HT1080 (cell line): ENCODE measurements around a stretch of chr1.

GRCh38 chr1:226637060-226637627, 88.6 kb downstream of the STUM start:
RAMPAGE:
- cytosol, long total RNA = no peak
- long total RNA = no peak
- nucleus, long total RNA = no peak

DNA sequence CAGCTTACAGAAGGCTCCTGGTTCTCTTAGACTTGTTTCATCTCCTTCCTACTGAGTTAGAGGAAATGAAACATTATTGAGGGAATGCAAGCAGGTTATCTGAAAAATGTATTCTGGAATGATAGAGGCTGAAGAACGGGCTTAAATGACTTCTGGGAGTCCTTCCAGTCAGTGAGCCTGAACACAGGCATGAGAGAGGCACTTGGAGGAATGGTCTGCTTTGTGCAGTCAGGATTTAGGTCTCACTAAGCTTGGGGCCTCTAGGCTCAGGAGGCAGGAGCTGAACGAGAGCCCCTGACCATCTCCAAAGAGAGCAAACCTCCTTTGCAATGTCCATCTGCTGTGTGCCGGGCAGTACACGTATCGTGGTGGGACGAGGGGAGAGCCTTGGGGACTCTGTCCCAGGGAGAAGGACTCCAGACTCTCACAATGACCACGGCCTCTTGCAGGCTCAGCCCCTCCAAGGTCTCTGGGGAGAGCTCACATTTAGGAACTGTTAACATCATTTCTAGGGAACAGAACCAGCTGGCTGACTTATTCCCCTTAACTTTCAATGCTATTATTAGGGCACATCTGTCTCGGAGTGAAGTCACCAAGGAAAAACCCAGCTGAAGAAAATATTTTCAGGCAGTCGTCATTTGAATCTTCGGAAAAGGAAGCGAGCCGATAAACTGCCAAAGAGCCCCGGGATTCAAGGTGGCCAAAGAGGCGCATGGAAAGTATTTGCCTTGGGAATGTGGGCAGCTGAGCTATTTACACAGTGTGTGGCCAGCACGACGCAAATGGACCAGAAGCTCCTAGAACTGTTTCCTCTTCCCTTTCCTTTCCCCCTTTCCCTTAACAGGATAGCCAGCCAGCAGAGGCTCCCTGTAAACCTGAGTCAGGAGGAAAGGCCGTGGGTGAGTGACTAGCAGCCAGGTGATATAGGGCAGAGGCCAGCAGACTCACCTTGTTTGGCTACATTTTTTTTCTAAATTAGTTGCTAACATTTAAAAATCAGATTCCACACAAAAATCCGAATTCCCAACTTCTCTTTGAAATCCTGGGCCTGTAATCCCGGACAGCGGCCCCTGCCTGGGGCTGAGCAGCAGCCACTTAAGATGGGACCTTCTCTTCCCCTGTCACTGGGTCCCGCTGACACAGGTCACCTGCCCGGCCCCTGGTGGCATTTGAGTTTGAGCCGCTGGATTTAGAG, 74.6 kb downstream of the ITPKB start:
RAMPAGE:
- cytosol, long total RNA = no peak
- long total RNA = no peak
- nucleus, long total RNA = no peak

GRCh38 chr1:226678479-226679208, 60.4 kb downstream of the ITPKB start:
RAMPAGE:
- cytosol, long total RNA = no peak
- long total RNA = no peak
- nucleus, long total RNA = no peak

DNA sequence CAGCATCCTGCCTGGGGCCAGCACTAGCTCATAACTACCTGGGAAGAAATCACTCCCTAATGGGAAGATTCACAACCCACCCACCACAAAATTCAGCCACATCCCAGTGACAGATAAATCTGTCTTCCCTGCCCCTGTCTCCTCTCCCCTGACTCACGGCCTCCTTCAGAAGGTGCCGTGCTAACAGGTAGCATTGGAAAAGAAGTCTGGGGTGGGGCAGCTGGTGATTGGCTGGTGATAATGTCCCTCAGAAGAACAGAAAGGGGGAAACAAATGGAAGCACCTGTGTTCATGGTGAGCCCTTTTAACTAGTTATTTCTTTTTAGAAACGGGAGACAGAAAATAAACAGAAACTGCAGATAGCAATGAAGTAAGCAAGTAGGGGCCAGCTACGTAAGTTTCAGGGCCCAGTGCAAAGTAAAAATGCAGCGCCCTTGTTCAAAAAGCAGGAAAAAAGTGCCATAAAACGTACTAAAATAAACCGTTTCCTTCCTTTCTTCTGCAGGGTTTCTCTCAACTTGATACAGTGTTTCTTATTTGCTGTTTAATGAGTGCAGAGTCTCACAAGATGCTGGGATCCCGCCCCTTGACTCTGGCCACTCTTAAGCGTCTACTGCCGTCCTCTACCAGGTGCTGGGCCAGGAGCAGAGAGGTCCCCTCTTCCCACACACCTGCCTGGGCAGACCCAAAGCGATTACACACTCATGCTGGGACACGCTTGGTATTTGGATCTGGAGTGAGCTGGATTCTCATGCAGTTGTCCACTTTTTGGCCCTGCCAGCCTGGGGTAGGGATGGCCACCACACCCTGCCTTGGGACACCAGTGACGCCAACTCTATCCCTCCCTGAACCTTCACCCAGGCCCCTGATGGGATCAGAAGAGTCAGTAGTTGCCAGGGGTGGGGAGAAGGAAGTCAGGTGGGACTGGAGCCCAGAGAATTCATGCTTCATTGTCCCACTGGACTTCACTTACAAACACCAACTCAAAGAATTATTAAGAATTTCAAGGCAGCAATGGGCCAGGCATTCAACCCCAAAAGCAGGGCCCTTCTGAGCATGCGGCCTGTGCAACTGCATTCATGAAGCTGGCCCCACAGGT, 28.8 kb downstream of the ITPKB start:
RAMPAGE:
- cytosol, long total RNA = no peak
- long total RNA = no peak
- nucleus, long total RNA = no peak

RAMPAGE:
- cytosol, long total RNA = no peak
- long total RNA = no peak
- nucleus, long total RNA = no peak
Measured at GRCh38 chr1:226722929-226723646, 16.0 kb downstream of the ITPKB start.

DNA sequence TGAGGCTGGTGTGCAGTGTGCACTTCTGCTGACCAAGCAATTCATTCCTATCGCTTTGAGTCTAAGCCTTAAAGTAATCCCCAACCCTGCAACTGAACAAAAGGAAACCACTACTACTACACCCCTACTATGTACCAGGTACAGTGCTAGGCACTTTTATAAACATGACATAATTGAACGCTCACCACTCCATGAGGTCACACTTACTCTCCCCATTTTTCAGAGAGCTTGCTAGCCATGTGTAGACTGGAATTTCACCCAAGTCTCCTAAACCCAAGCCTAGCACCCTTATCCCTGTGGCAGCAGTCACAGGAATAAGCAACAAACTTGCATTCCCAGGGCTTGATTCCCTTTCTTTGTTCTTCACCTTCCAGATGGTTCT, 10.5 kb downstream of the ITPKB start:
RAMPAGE:
- cytosol, long total RNA = no peak
- long total RNA = no peak
- nucleus, long total RNA = no peak

RAMPAGE:
- cytosol, long total RNA = no peak
- long total RNA = no peak
- nucleus, long total RNA = no peak
Measured at GRCh38 chr1:226729996-226730469, 9.0 kb downstream of the ITPKB start.

GRCh38 chr1:226731345-226731937, 7.6 kb downstream of the ITPKB start:
RAMPAGE:
- cytosol, long total RNA = no peak
- long total RNA = no peak
- nucleus, long total RNA = no peak

GRCh38 chr1:226733195-226733928, 5.7 kb downstream of the ITPKB start:
RAMPAGE:
- cytosol, long total RNA = no peak
- long total RNA = no peak
- nucleus, long total RNA = no peak

RAMPAGE:
- cytosol, long total RNA = no peak
- long total RNA = no peak
- nucleus, long total RNA = no peak
Measured at GRCh38 chr1:226735987-226737088, 2.7 kb downstream of the ITPKB start.

GRCh38 chr1:226798909-226799686, 60.0 kb upstream of the ITPKB start:
RAMPAGE:
- cytosol, long total RNA = no peak
- long total RNA = no peak
- nucleus, long total RNA = no peak

DNA sequence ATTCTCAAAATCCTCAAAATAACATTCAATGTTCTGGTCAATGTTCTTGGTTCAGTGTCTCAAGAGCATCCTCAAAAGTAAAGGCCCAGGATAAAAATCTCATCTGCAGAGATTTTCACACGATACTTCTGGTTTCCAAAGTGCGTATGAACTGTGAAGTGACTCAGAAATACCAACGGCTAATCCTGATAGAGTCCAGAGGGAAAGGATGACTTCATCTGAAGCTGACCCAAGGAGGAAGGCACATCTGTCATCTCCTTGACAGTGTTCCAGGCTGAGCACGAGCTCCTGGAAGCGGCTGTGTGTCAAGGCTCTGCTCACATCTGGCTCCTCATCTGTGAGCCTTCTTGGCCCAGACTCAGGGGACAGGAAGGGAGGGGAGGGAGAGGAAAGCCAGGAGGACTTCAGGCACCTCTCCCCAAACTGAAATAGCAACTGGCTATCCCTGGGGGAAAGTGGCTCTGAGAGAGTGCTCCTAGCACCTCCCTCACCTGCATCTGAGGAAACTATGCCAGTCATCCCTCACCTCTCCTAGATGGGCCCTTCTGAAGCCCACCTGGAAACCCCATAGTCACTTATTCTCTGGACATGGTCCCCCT, 49.1 kb upstream of the PSEN2 start:
RAMPAGE:
- cytosol, long total RNA = no peak
- long total RNA = no peak
- nucleus, long total RNA = no peak

GRCh38 chr1:226942341-226942908, 2.3 kb downstream of the COQ8A start:
RAMPAGE:
- cytosol, long total RNA = no peak
- long total RNA = no peak
- nucleus, long total RNA = no peak

RAMPAGE:
- cytosol, long total RNA = no peak
- long total RNA = no peak
- nucleus, long total RNA = no peak
Measured at GRCh38 chr1:226946546-226947350, 6.7 kb downstream of the COQ8A start.

DNA sequence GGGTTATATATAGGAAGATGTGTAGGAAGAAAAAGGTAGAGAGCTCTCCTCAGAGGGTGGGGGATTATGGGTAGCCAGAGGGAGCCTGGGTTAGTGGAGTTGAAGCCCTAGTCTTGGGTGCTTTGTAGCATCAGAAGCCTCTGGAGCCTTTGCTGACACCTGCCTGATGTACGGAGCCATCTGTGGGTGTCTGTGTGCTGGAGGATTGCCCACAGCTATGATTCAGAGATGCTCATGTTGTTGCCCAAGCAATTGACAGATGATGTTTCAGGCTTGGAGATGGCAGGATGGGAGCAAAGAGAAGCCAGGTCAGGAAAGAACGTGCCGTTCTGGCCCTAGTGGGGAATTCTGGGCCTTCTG, 27.5 kb downstream of the COQ8A start:
RAMPAGE:
- cytosol, long total RNA = no peak
- long total RNA = no peak
- nucleus, long total RNA = no peak

DNA sequence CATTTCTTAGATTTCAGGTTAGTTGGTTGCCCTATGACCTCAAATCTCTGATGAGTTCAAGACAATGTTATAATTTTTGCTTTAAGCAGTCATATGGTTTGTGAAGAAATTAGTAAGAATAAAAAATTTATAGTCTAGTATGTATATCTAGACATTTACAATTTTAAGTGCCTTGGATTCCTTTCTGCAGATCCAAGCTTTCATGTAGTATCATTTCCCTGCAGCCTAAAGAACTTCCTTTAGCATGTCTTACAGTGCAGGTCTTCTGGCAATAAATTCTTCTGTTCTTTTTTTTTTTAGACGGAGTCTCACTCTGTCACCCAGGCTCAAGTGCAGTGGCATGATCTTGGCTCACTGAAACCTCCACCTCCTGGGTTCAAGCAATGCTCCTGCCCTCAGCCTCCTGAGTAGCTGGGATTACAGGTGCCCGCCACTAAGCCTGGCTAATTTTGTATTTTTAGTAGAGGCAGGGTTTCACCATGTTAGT, 150.6 kb downstream of the CDC42BPA start:
RAMPAGE:
- cytosol, long total RNA = no peak
- long total RNA = no peak
- nucleus, long total RNA = no peak

DNA sequence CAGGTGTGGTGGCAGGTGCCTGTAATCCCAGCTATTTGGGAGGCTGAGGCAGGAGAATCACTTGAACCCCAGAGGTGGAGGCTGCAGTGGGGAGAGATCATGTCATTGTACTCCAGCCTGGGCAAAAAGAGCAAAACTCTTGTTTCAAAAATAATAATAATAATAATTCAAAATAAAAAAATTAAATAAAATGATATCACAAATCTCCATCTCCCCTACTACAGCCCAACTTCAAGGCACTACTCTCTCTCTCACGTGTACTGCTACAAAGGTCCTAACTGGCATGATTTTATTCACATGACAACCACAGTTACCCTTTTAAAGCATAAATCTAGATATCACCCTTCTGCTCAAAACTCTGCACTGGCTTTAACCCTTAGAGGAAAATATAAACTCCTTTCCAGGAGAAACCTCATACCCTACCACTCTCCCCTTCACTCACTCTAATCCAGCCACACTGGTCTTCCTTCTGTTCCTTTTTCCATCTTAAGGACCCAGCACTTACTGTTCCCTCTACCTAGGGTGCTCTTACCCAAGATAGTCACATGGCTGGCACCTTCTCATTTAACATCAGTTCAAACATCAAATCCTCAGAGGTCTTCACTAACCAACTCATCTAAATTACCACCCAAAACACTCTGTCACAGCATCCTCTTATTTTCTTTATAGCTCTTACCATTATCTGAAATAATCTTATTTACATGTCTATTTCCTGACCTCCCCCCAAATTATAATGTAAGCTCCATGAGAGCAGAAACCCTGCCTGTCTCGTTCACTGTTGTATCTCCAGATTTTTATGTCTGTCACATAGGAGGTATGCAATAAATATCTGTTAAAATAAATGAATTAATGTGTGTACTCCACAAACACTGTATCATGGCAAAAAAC, 29.2 kb downstream of the CDC42BPA start:
RAMPAGE:
- cytosol, long total RNA = no peak
- long total RNA = no peak
- nucleus, long total RNA = no peak

DNA sequence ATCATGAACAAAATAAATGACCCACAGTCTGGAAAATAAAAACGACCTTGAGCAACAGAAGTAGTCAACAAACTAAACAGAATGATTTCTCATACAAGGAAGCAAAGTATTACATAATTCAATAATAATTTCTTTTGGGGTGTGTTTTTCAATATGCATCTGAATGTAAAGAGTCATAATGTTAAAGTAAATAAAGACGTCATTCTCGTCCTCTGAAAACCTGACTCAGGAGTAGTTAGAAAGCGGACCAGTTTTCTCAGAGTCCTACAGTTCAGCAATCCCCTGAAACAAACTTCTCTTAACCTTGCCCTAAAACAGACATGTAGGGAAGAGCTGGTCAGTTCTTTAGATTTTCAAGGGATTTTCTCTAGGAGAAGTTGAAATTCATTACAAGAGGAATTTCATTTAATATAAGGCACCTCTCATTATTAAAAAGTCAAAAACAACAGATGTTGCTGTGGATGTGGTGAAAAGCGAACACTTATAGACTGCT, 18.5 kb downstream of the CDC42BPA start:
RAMPAGE:
- cytosol, long total RNA = no peak
- long total RNA = no peak
- nucleus, long total RNA = no peak

GRCh38 chr1:227302703-227303733, 15.3 kb downstream of the CDC42BPA start:
RAMPAGE:
- cytosol, long total RNA = no peak
- long total RNA = no peak
- nucleus, long total RNA = no peak

DNA sequence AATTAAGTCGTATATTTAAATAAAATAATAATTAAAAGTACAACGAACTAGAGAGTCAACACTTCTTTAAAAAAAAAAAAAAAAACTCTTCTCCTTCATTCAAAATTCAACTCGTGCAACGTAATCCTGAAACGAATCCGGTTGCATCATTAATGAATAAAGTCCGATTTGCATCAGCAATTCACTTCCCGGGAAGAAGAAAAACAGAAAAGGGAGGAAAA, 938 bp downstream of the CDC42BPA start:
RAMPAGE:
- cytosol, long total RNA = no peak
- long total RNA = no peak
- nucleus, long total RNA = no peak